K562 (cell line): ENCODE measurements around a stretch of chr14.

GRCh38 chr14:56173428-56173687, 55.1 kb downstream of the PELI2 start:
- RAMPAGE, long total RNA: no peak
- RRBS: no CpG with 5 or more reads among the region's 2 CpGs
PRO-cap:
- standard: no peak
- CoPRO, capped RNA only, 2 experiments: no peak in any of the 2 experiments
- CoPRO, capped and uncapped RNA, 2 experiments: no peak in any of the 2 experiments
- CoPRO, uncapped RNA only, 2 experiments: no peak in any of the 2 experiments
CAGE:
- cytosol, long polyA plus RNA: no peak
- long polyA plus RNA: no peak
- nucleolus, long total RNA: no peak
- nucleus, long polyA plus RNA: no peak

- RAMPAGE, long total RNA: no peak
- RRBS: no CpG with 5 or more reads among the region's 3 CpGs
PRO-cap:
- standard: no peak
- CoPRO, capped RNA only, 2 experiments: peak in 2 of 2 experiments; most common plus-strand start chr14:56217085 (in 2)
- CoPRO, capped and uncapped RNA, 2 experiments: peak in 2 of 2 experiments; most common plus-strand start chr14:56217085 (in 2)
- CoPRO, uncapped RNA only, 2 experiments: peak in 2 of 2 experiments; most common plus-strand start chr14:56217113 (in 1)
CAGE:
- cytosol, long polyA plus RNA: no peak
- long polyA plus RNA: no peak
- nucleolus, long total RNA: no peak
- nucleus, long polyA plus RNA: no peak
These were observed 98.8 kb downstream of the PELI2 start for GRCh38 chr14:56216971-56217410.

- RAMPAGE, long total RNA: no peak
- RRBS: no CpG with 5 or more reads among the region's 3 CpGs
PRO-cap:
- standard: unidirectional peak, minus-strand start at chr14:56333805
- CoPRO, capped RNA only, 2 experiments: no peak in any of the 2 experiments
- CoPRO, capped and uncapped RNA, 2 experiments: no peak in any of the 2 experiments
- CoPRO, uncapped RNA only, 2 experiments: no peak in any of the 2 experiments
CAGE:
- cytosol, long polyA plus RNA: no peak
- long polyA plus RNA: no peak
- nucleolus, long total RNA: no peak
- nucleus, long polyA plus RNA: no peak
These were observed 215.4 kb downstream of the PELI2 start for GRCh38 chr14:56333544-56334109.

GRCh38 chr14:56580405-56581506, 1.2 kb downstream of the TMEM260 start:
- RAMPAGE, long total RNA: no peak
- RRBS: no CpG with 5 or more reads among the region's 15 CpGs
PRO-cap:
- standard: no peak
- CoPRO, capped RNA only, 2 experiments: no peak in any of the 2 experiments
- CoPRO, capped and uncapped RNA, 2 experiments: no peak in any of the 2 experiments
- CoPRO, uncapped RNA only, 2 experiments: no peak in any of the 2 experiments
CAGE:
- cytosol, long polyA plus RNA: no peak
- long polyA plus RNA: no peak
- nucleolus, long total RNA: no peak
- nucleus, long polyA plus RNA: no peak

- RAMPAGE, long total RNA: no peak
- RRBS: no CpG with 5 or more reads among the region's 2 CpGs
PRO-cap:
- standard: no peak
- CoPRO, capped RNA only, 2 experiments: no peak in any of the 2 experiments
- CoPRO, capped and uncapped RNA, 2 experiments: no peak in any of the 2 experiments
- CoPRO, uncapped RNA only, 2 experiments: no peak in any of the 2 experiments
CAGE:
- cytosol, long polyA plus RNA: no peak
- long polyA plus RNA: no peak
- nucleolus, long total RNA: no peak
- nucleus, long polyA plus RNA: no peak
These were observed 44.1 kb downstream of the OTX2 start for GRCh38 chr14:56766248-56766493.

- RAMPAGE, long total RNA: no peak
- RRBS: 20% methylated on average over 31 of the region's 101 CpGs
PRO-cap:
- standard: no peak
- CoPRO, capped RNA only, 2 experiments: no peak in any of the 2 experiments
- CoPRO, capped and uncapped RNA, 2 experiments: no peak in any of the 2 experiments
- CoPRO, uncapped RNA only, 2 experiments: no peak in any of the 2 experiments
CAGE:
- cytosol, long polyA plus RNA: no peak
- long polyA plus RNA: no peak
- nucleolus, long total RNA: no peak
- nucleus, long polyA plus RNA: no peak
These were observed 1.6 kb downstream of the OTX2 start for GRCh38 chr14:56808189-56809546.

DNA sequence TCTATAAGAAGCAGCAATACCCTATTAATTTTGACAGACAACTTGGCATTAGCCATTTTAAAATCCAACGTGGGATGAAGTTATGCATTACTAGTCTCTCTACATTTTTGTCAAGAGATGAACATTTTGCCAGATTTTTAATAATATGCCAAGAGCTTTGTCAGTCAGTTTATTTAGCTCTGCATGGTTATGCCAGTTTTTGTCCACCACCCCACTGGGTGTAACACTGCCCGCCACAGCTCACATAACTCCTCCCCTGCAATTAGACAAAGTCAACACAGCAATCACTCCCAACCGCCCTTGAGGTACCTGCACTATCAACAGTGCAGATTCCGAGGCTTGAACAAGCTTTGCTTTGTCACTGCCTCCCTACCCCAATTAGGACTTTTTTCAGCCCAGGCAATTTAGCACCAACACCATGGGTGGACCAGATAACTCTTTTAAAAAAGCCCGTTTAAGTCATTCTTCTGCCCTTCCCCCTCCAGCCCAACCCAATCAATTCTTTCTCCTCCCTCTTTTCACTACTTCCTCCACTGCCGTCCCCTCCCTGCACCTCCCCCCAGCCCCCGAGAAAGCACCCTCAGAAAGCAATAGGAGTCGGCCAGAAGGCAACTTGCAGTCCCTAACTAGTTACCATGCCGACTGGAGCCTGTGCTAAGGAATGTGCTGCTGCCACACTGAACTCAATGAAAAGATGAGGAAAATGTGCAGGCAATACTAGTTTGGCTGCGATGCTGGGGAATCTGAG, 45.6 kb upstream of the OTX2 start:
- RAMPAGE, long total RNA: no peak
- RRBS: no CpG with 5 or more reads among the region's 10 CpGs
PRO-cap:
- standard: no peak
- CoPRO, capped RNA only, 2 experiments: no peak in any of the 2 experiments
- CoPRO, capped and uncapped RNA, 2 experiments: no peak in any of the 2 experiments
- CoPRO, uncapped RNA only, 2 experiments: no peak in any of the 2 experiments
CAGE:
- cytosol, long polyA plus RNA: no peak
- long polyA plus RNA: no peak
- nucleolus, long total RNA: no peak
- nucleus, long polyA plus RNA: no peak

DNA sequence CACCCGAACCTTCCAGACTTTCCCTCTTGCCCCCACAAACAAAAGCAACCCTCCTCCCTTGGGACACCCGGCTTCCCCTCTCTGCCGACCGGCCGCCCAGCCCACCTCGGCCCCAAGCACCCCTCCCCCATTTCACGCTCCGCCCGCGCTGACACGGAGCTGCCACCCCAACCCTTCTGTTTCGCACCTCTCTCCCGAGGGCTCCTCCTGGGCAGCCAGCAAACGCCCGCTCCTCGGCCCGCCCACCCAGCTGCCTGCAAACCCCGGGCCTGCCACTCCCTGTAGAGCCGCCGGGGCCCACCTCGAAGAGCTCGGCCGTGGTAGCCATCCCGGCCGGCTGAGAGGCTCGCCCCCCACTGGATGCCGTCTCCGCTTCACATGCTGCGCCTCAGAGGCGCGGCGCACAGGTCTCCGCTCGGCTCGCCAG, 371 bp downstream of the EXOC5 start:
- RAMPAGE, long total RNA: no peak
- RRBS: 4% methylated on average over 2 of the region's 35 CpGs
PRO-cap:
- standard: no peak
- CoPRO, capped RNA only, 2 experiments: peak in 2 of 2 experiments; most common plus-strand start position 377 of the sequence (in 2); most common minus-strand start position 178 of the sequence (in 2)
- CoPRO, capped and uncapped RNA, 2 experiments: peak in 1 of 2 experiments; most common plus-strand start position 284 of the sequence (in 1); most common minus-strand start position 180 of the sequence (in 1)
- CoPRO, uncapped RNA only, 2 experiments: no peak in any of the 2 experiments
CAGE:
- cytosol, long polyA plus RNA: no peak
- long polyA plus RNA: start-site peak on the minus strand centred at position 311 of the sequence, 573 bp wide, 121 and 143 reads in 2 replicates
- nucleolus, long total RNA: no peak
- nucleus, long polyA plus RNA: no peak

GRCh38 chr14:57407555-57408093, 17.2 kb downstream of the NAA30 start:
- RAMPAGE, long total RNA: no peak
- RRBS: no CpG with 5 or more reads among the region's 2 CpGs
PRO-cap:
- standard: no peak
- CoPRO, capped RNA only, 2 experiments: no peak in any of the 2 experiments
- CoPRO, capped and uncapped RNA, 2 experiments: no peak in any of the 2 experiments
- CoPRO, uncapped RNA only, 2 experiments: no peak in any of the 2 experiments
CAGE:
- cytosol, long polyA plus RNA: no peak
- long polyA plus RNA: no peak
- nucleolus, long total RNA: no peak
- nucleus, long polyA plus RNA: no peak

- RAMPAGE, long total RNA: no peak
- RRBS: no CpG with 5 or more reads among the region's 15 CpGs
PRO-cap:
- standard: unidirectional peak, plus-strand start at chr14:58238896; bidirectional peak, plus-strand start at chr14:58239099, minus-strand start at chr14:58239142
- CoPRO, capped RNA only, 2 experiments: peak in 1 of 2 experiments; most common plus-strand start chr14:58239185 (in 1); most common minus-strand start chr14:58239142 (in 1)
- CoPRO, capped and uncapped RNA, 2 experiments: no peak in any of the 2 experiments
- CoPRO, uncapped RNA only, 2 experiments: no peak in any of the 2 experiments
CAGE:
- cytosol, long polyA plus RNA: no peak
- long polyA plus RNA: no peak
- nucleolus, long total RNA: no peak
- nucleus, long polyA plus RNA: no peak
These were observed 6.0 kb upstream of the PSMA3 start for GRCh38 chr14:58238364-58239328.

- RAMPAGE, long total RNA: no peak
- RRBS: no CpG with 5 or more reads among the region's 12 CpGs
PRO-cap:
- standard: bidirectional peak, plus-strand start at chr14:58244445, minus-strand start at chr14:58244449
- CoPRO, capped RNA only, 2 experiments: no peak in any of the 2 experiments
- CoPRO, capped and uncapped RNA, 2 experiments: no peak in any of the 2 experiments
- CoPRO, uncapped RNA only, 2 experiments: no peak in any of the 2 experiments
CAGE:
- cytosol, long polyA plus RNA: no peak
- long polyA plus RNA: no peak
- nucleolus, long total RNA: no peak
- nucleus, long polyA plus RNA: no peak
These were observed 469 bp upstream of the PSMA3 start for GRCh38 chr14:58244209-58244538.

DNA sequence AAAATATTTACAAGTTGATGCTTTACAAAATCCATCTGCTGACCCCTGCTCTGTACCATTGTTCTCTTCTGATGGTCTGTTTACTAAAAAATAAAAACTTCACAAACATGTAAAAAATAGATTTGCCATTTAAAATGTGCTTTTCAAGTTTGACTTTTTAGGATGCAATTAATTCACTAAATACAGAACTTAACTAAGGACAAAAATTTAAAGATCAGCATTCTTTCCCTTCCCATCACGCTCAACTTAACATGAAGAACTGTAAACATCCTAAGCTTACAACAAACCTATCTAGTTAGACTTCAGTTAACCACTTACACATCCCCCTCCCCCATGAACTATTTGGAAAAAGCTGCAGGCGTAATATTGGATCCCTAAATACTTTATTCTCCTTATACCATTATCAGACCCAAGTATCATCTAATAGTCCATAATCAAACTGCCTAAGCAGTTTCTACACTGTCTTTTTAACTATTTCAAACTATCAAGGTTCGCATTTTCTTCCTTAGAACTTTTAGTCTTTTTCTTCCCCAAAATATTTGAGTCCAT, 21.0 kb downstream of the PSMA3 start:
- RAMPAGE, long total RNA: no peak
- RRBS: no CpG with 5 or more reads among the region's 3 CpGs
PRO-cap:
- standard: no peak
- CoPRO, capped RNA only, 2 experiments: no peak in any of the 2 experiments
- CoPRO, capped and uncapped RNA, 2 experiments: no peak in any of the 2 experiments
- CoPRO, uncapped RNA only, 2 experiments: peak in 1 of 2 experiments; most common plus-strand start position 381 of the sequence (in 1); most common minus-strand start position 170 of the sequence (in 1)
CAGE:
- cytosol, long polyA plus RNA: no peak
- long polyA plus RNA: no peak
- nucleolus, long total RNA: no peak
- nucleus, long polyA plus RNA: no peak

DNA sequence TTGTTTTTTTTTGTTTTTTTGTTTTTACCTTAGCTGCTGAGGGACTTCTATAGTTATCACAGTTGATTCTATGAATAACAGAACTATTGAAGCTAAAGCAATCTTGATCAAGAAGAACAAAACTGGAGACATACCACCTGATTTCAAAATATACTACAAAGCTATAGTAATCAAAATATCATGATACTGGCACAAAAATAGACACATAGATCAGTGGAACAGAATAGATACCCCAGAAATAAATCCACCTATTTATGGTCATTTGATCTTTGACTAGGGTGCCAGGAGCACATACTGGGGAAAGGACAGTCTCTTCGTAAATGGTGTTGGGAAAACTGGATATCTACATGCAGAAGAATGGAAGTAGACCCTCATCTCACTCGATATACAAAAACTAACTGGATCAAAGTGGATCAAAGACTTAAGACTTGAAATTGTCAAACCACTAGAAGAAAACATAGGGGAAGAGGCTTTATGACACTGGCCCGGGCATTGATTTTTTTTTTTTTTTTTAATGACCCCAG, 11.9 kb downstream of the ARID4A start:
- RAMPAGE, long total RNA: no peak
- RRBS: no CpG with 5 or more reads among the region's 3 CpGs
PRO-cap:
- standard: no peak
- CoPRO, capped RNA only, 2 experiments: no peak in any of the 2 experiments
- CoPRO, capped and uncapped RNA, 2 experiments: no peak in any of the 2 experiments
- CoPRO, uncapped RNA only, 2 experiments: no peak in any of the 2 experiments
CAGE:
- cytosol, long polyA plus RNA: no peak
- long polyA plus RNA: no peak
- nucleolus, long total RNA: no peak
- nucleus, long polyA plus RNA: no peak

DNA sequence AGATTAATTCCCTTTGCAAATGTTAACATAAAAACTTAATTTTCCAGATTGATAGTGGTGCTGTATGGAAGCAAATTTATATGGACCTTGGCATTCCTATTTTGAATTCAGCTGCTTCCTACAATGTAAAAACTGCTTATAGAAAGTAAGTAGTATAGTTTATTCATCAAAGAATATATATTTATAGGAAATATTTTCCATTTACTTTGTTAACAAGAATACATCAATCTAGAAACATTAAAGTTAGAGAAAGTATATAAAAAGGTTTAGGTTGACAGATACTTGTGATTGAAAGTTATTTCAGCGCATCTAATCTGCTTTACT, 48.6 kb downstream of the ARID4A start:
- RAMPAGE, long total RNA: no peak
- RRBS: no CpG with 5 or more reads among the region's 1 CpG
PRO-cap:
- standard: no peak
- CoPRO, capped RNA only, 2 experiments: no peak in any of the 2 experiments
- CoPRO, capped and uncapped RNA, 2 experiments: no peak in any of the 2 experiments
- CoPRO, uncapped RNA only, 2 experiments: no peak in any of the 2 experiments
CAGE:
- cytosol, long polyA plus RNA: no peak
- long polyA plus RNA: no peak
- nucleolus, long total RNA: no peak
- nucleus, long polyA plus RNA: no peak

- RAMPAGE, long total RNA: no peak
- RRBS: no CpG with 5 or more reads among the region's 10 CpGs
PRO-cap:
- standard: bidirectional peak, plus-strand start at chr14:58428430, minus-strand start at chr14:58428417
- CoPRO, capped RNA only, 2 experiments: peak in 2 of 2 experiments; most common plus-strand start chr14:58428442 (in 2); most common minus-strand start chr14:58428417 (in 2)
- CoPRO, capped and uncapped RNA, 2 experiments: no peak in any of the 2 experiments
- CoPRO, uncapped RNA only, 2 experiments: no peak in any of the 2 experiments
CAGE:
- cytosol, long polyA plus RNA: no peak
- long polyA plus RNA: no peak
- nucleolus, long total RNA: no peak
- nucleus, long polyA plus RNA: no peak
These were observed 681 bp downstream of the KIAA0586 start for GRCh38 chr14:58428092-58428707.

DNA sequence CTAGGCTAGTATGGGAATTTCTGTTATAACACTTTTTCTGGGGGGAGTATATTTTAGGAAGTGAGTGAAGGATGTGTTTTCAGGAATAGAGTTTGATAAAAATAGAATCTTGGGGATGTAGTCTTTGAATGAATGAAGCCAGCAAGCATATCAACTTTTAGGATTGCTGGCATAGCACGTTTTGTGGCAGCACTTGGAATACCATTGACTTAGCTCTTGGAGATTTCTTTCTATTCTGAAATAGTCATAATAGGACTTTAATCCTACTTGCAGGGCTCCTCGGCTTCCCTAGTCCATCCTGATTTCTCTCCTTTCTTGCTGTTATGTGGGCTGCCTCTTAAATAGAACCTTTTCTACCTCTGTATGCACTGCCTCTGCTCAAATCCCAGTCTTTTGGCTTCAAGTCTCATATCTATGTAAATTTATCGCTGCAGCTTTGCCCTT, 141.7 kb downstream of the DACT1 start:
- RAMPAGE, long total RNA: no peak
- RRBS: no CpG with 5 or more reads among the region's 3 CpGs
PRO-cap:
- standard: no peak
- CoPRO, capped RNA only, 2 experiments: no peak in any of the 2 experiments
- CoPRO, capped and uncapped RNA, 2 experiments: no peak in any of the 2 experiments
- CoPRO, uncapped RNA only, 2 experiments: no peak in any of the 2 experiments
CAGE:
- cytosol, long polyA plus RNA: no peak
- long polyA plus RNA: no peak
- nucleolus, long total RNA: no peak
- nucleus, long polyA plus RNA: no peak

- RAMPAGE, long total RNA: no peak
- RRBS: no CpG with 5 or more reads among the region's 6 CpGs
PRO-cap:
- standard: no peak
- CoPRO, capped RNA only, 2 experiments: no peak in any of the 2 experiments
- CoPRO, capped and uncapped RNA, 2 experiments: no peak in any of the 2 experiments
- CoPRO, uncapped RNA only, 2 experiments: no peak in any of the 2 experiments
CAGE:
- cytosol, long polyA plus RNA: no peak
- long polyA plus RNA: no peak
- nucleolus, long total RNA: no peak
- nucleus, long polyA plus RNA: no peak
These were observed 26.8 kb downstream of the DAAM1 start for GRCh38 chr14:59215301-59215671.

GRCh38 chr14:59255103-59255646, 66.7 kb downstream of the DAAM1 start:
- RAMPAGE, long total RNA: no peak
- RRBS: no CpG with 5 or more reads among the region's 5 CpGs
PRO-cap:
- standard: no peak
- CoPRO, capped RNA only, 2 experiments: no peak in any of the 2 experiments
- CoPRO, capped and uncapped RNA, 2 experiments: no peak in any of the 2 experiments
- CoPRO, uncapped RNA only, 2 experiments: no peak in any of the 2 experiments
CAGE:
- cytosol, long polyA plus RNA: no peak
- long polyA plus RNA: no peak
- nucleolus, long total RNA: no peak
- nucleus, long polyA plus RNA: no peak

DNA sequence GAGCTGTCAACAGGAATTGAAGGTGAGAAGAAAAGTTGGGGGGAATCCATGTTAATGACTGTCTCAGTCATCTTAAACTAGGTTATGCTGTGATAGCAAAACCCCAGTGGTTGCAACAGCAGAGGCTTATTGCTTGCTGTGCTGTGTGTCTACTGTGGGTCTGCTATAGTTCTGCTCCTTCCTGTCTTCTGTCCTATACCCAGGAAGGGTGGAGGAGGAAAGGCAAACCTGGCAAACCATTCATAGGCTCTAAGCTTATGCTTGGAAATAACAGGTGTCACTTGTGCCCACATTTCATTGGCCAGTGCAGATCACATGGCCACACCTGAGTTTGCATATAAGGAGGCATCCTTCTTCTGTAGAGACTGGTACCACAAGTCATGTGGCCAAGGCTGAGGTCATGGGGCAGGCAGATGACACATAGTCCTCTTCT, 77.1 kb downstream of the DAAM1 start:
- RAMPAGE, long total RNA: no peak
PRO-cap:
- standard: no peak
- CoPRO, capped RNA only, 2 experiments: no peak in any of the 2 experiments
- CoPRO, capped and uncapped RNA, 2 experiments: no peak in any of the 2 experiments
- CoPRO, uncapped RNA only, 2 experiments: no peak in any of the 2 experiments
CAGE:
- cytosol, long polyA plus RNA: no peak
- long polyA plus RNA: no peak
- nucleolus, long total RNA: no peak
- nucleus, long polyA plus RNA: no peak